SP-49 (cell line): ENCODE measurements around the genes RNGTT and BACH2.

GRCh38 chr6:87534320-87534735 is 55.5 kb downstream of the RARS2 start:
- PRO-cap = no peak

DNA sequence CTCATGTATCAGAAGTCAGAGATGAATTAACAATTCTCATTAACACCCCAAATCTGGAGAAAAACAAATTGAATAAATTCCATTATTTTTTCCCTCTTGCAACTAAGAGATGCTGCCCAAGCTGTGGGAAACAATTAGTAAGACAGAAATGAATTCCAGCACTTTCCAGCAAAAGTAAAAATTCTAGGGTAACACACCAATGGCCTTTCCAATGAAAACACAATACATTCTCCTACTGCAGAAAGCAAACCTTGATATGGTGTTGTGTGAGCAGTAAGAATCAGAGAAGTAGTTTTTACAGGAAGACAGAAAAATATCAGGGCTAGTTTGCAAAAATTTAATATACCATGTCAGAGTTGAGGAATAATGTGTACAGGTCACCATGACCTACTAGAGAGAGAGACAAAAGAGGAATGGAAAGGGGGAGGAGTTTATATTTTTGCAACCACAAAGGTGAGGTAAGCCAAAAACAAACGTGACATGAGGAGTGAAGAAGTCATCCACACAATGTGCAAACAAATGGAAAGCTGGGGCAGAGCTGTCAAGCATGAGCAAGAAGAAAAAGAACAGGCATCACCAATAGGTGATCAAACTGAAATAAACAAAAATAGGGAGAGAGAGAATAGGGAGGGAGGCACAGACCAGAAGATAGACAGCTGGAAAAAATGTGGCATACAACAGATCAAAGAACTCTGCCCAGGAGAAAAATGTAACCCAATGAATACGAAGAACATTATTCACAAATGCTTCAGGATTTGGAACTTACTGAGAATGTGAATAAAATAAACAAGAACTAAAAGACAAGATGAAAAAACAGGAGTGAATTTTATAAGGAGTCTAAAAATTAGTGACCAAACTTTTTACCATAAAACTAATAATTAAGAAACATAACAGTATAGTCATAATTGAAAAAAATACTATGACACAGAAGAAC is 15.6 kb downstream of the RARS2 start:
- PRO-cap = no peak

GRCh38 chr6:87671305-87672447 is 30.4 kb downstream of the AKIRIN2 start:
- PRO-cap = no peak

DNA sequence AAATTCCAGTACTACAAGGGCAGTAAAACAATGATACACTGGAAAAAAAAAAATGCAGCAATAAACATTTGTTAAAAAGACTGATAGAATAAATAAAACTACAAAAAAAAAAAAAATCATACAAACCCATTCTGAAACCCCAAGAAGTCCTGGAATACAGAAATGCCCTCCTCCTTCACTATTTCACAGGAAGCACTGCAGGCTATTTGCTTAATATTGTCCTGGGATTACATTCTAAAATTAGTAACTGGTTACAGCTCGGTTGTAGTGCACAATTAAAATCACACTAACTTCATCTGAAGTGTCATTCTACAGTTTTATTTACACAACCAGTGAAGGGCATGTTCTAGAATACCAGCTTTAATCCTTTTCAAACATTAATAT is 27.1 kb downstream of the AKIRIN2 start:
- PRO-cap = no peak

GRCh38 chr6:87732240-87732756 is 30.3 kb upstream of the AKIRIN2 start:
- PRO-cap = no peak

- PRO-cap = no peak
These were observed 87.1 kb upstream of the AKIRIN2 start for GRCh38 chr6:87789171-87789591.

GRCh38 chr6:88141472-88142420 is 24.4 kb downstream of the CNR1 start:
- PRO-cap = unidirectional peak, minus-strand start at chr6:88141705

DNA sequence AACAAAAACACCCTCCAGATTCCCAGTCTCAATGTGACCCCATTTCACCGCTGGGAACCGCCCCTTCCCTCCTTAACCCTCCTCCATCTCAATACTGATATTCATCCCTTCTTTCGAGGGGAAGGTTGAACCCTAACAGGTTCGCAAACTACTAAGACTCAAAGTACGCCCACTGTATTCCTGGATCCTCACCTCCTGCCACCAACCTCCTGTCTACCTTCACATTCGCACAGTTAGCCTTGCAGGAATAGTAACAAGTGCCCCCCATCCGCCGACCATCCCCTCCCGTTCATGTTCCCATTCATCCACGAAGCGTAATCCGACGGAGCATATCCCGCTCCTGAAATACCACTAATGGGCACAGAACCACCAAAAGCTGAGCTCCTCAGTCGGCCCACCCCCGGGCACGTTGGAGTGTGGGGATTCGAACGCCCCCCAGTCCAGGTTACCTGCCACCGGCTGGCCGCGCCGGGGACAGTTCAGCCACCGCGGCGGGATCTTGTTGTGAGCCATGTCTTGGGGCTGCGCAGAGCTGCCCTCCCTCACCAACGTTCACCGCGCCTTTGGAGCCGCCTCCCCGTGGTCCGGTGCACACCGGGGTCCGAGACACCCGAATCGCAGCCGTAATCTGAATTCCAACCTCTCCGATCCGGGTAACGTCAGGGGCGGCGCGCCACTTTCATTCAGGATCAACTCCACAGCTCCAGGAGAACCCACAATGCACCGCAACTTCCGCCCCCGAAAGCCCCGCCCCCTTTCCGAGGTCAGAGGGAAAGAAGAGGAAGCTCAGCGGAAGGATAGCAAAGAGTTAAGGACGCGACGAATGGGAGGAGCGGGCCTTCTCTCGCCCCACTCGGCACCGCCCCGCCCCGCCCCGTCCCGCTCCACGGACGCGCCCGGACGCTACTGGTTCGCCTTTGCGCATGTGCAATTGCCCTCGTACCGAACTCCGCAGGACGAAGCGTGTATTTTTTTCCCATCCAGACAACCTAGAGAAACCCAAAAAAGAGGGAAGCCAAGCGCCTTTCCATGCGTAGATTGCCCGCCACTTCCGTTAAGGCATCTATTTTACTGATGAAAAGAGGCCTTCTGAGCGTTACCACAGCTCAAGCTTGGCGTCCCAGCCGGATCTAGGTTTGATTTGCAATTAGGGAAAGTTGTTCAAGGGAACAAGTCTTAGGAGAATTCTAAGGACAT is at the start of gene RNGTT:
Gene RNGTT, minus strand, starts transcription at position 722 of the 1,197 bp plus-strand sequence.
- PRO-cap = bidirectional peak, plus-strand start at position 966 of the sequence, minus-strand start at position 746 of the sequence

DNA sequence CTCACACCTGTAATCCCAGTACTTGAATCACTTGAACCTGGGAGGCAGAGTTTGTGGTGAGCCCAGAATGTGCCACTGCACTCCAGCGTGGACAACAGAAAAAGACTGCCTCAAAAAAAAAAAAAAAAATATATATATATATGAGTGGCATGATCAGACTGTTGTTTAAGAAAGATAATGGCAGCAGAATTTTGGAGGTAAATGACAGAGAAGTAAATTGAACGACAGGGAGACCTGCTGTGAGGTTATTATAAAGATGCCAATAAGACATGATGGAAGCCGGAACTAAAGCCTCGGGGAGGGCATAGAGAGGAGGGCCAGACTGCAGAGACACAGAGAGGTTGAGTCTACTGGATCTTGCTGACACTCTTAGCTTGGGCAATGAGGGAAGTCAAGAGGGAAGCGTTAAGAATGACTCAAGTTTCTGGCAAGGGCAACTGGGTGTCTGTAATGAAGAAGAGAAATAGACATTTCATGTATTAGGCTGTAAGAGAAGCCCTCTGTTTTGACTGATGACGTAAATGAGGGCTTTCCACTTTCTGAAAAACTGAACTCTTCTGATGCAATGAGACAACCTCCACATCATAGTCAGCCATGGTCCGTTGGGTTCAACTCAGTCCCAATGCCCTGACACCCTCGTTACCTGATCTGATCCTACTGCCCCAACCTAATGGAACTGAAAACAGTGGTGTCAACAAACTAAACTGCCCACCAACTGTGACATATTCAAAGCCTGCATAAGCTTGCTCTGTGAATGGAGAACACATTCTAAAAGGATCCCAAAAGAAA is 46.0 kb upstream of the PNRC1 start:
- PRO-cap = no peak

- PRO-cap = no peak
These were observed 647 bp upstream of the PNRC1 start for GRCh38 chr6:89080027-89080180.

GRCh38 chr6:89158084-89158746 is 12.4 kb downstream of the PM20D2 start:
- PRO-cap = no peak

DNA sequence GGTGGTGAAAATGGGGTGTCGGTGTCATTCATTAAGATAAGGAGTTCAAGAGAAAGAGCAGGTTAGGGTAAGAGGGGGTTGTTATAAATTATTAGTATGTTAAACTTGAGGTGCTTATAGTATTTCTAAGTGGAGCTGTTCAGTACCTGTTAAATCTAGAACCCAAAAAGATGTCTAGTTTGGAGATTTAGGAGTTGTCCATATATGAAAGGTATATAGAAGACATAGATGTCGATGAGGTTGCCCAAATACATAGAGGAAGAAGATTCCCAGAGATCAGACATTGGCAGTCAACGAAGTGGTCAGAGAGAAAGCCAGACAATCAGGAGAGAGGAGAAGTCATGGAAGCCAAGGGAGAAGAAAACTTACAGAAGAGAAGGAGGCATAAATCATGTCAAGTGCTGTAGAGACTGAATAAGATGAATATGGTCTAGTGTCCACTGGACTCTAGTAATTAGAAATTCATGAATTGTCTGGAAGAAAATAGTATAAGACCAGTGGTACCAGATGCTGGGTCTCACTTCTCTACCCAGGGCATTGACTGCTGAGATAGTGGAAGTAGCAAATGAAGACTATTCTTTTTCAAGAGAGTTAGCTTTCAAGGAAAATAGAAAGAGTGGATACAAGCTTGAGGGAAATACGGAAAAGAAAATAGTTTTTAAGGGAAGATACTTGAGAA is 13.3 kb downstream of the PM20D2 start:
- PRO-cap = no peak

- PRO-cap = no peak
These were observed 30.6 kb downstream of the GABRR1 start for GRCh38 chr6:89186526-89186889.

- PRO-cap = unidirectional peak, minus-strand start at chr6:89298915
These were observed 16.2 kb downstream of the GABRR2 start for GRCh38 chr6:89298630-89299534.

GRCh38 chr6:89637801-89638297 is 698 bp downstream of the LYRM2 start:
- PRO-cap = no peak

GRCh38 chr6:89656571-89657075 is 18.1 kb upstream of the LYRM2 start:
- PRO-cap = no peak

DNA sequence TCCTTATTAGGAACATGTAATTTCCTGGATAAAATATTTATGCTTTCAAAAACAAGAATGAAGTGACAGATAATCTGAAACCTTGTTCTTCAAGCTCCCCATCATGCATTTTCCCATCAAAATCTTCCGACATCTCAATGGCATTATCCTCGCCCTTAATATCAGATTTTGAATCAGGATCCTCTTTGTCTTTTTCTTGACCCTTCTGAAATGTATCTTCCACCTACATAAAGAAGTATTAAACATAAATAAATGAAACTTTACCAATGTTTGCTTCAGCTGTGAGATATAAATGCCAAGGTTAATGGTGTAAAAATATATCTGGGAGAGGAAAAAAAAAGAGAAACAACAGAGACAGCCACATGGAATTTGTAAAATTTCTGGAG is 25.9 kb upstream of the LYRM2 start:
- PRO-cap = no peak

DNA sequence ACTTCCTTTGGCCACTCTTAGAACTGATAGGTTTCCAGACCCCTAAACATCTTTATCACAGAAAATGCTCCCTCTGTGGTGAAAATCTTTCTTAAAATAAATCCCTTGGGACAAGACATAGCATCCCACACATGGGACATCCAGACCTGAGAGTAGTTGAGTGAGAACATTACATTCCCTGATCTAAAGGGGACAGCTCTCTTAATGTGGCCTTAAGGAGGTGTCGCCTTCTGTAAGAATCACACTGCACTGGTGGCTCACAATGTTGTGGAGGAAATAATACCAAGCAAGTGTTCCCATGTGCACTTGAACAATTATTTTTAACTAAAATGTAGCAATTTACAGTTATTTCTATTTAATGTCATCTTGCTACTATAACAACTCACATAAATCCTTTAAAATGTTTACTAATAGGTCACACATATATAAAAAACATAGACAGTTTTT is 15.7 kb downstream of the BACH2 start:
- PRO-cap = no peak

GRCh38 chr6:90296615-90297069 is at the start of gene BACH2:
TSS of gene BACH2 (minus strand) at chr6:90296843.
- PRO-cap = no peak

GRCh38 chr6:90304237-90304784 is 7.7 kb upstream of the BACH2 start:
- PRO-cap = no peak